ENCODE data around the genes MRPS16 and USP54.

DNA sequence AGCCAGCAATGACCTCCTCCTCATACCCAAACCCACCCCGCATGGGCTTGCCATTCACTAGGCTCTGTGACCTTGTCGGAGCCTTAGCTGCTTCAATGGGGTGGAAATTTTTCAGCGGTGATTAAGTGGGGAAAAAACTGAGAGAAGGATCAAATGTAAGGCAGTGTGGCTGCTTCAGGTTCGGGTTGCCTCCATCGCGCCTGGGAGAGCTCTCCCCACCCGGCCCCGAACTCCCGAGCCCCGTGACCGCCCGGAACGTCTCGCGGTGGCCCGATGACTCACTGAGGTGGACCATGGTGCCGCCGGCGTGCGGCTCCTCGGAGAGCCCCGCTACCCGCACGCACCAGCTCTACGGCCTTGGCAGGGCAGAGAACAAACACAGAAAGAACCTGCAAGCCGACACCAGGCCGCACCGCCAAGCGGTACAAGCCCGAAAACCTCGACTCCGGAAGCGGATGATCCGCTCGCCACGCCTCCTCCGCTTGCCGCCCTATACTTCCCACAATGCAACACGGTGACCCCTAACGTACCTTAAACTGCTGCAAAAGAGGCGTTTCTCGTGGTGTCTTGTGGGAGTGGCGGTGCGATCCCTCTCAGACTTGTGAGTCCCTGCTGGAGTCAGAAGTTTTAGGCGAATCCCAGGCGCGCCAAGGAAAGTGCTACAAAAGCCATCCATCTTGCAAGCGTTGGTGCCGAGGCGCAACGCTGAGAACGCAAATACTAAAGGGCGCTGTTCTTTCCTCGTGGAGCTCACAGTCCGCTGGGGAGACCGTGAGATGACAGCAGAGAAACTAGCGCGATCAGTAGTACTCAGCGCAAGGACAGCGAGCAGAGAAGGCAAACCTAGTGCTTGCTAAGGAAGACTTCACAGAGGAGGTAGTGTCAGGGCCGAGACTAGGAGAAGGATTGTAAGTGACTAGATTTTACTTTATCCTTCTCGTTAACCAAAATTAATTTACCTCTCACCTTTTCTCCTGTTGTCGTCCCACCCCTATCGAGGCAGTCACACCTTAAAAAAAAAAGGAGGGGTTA is at the start of gene MRPS16:
MRPS16 (minus strand) TSS at position 457 of the 1,032 bp plus-strand sequence.
- PRO-cap = unidirectional peak, minus-strand start at position 232 of the sequence; bidirectional peak, plus-strand start at position 596 of the sequence, minus-strand start at position 444 of the sequence

GRCh38 chr10:73591161-73591868 is at the start of gene USP54:
USP54 (minus strand) TSS chr10:73591342.
- PRO-cap = no peak

GRCh38 chr10:73671363-73672181 is 15.7 kb upstream of the SYNPO2L start:
- PRO-cap = no peak

- PRO-cap = no peak
These were observed 8.2 kb downstream of the ZSWIM8 start for GRCh38 chr10:73793489-73794111.

DNA sequence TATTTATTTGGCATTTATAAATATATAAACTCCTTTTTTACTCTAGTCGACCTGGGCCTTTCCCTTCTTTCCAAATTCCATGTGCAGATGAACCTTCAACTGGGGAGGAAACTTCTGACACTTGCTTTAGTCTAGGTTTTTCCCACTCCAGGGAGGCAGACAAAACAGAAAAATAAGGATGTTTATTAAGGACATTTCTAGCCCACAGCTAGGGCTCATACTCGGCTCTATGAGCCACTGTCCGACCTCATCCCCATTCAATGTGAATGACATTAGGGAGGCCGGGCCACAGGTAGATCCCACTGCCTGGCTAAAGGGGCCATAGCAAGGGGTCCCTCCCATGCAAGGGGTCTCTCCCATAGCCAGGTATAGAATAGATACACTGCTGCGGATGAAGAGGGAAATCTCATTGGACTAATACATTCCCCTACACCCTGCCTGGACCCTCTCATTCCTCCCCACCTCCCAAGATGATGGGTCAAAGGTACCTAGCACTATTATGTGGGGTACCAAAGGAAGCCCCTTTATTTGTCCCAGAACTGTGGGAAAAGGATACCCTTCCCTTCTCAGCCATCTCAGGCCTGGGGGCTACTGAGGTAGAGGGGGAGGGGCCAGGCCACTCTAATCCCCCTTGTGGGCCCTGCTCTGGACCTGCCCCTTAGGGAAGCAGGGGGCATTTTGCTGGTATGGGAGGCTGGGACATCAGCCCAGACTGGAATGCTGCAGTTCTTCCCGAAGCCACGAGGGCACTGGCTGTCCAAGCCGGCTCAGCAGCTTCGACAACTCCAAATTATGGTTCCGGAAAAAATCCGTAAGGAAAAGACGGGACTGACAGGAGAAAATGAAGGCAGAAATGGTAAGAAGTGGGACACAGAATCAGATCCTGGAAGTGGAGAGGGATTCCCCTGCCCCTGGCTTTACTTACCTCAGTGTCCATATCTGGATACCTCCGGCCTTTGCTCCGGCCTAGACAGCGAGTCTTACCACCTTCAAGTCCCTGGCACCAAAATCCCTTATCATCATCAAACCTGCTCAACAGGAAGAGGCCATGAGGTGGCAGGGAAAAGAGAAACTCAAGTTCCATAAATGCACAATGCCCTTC is 9.3 kb downstream of the NDST2 start:
- PRO-cap = no peak

GRCh38 chr10:73808676-73809358 is 2.6 kb downstream of the NDST2 start:
- PRO-cap = no peak

DNA sequence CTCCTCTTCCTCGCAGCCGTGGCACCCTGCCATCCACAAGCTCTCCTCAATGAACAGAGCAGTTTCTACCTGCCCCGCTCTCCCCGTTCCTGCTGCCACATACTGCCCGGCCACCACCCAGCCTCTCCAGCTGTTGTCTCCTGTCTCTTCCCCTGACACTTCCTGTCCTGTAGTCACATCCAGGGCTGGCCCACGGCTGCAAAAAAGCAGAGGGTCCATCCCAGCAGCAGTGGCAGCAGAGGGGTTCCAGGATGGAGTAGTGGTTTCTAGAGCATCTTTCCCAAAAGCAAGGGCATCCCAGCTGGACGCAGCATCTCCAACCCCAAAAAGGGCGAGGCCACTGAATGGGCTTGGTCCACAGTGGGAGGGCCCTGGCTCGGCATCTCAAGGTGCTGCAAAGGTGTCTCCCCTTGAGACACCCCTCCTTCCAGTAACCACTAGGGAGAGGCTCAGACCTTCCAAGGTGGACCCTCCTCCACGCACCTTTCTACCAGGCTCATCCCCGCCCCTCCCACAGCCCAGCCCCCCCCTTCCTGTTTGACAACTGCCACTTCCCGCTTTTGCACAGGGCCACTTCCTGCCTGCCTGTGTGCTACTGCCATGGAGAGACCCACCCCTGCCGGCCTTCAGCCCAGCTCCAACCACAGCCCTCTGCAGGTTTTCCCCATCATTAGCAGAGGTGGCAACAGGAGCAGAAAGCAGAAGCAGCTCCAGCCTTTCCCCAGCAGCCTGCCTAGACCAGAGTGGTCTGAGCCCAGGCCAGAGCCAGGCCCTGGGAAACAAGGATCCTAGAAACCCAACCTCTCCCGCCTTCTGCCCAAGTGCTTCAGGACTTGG is 8.8 kb downstream of the CAMK2G start:
- PRO-cap = no peak

GRCh38 chr10:73873354-73874095 is 830 bp downstream of the CAMK2G start:
- PRO-cap = no peak

GRCh38 chr10:73887123-73887681 is 12.8 kb upstream of the CAMK2G start:
- PRO-cap = no peak

DNA sequence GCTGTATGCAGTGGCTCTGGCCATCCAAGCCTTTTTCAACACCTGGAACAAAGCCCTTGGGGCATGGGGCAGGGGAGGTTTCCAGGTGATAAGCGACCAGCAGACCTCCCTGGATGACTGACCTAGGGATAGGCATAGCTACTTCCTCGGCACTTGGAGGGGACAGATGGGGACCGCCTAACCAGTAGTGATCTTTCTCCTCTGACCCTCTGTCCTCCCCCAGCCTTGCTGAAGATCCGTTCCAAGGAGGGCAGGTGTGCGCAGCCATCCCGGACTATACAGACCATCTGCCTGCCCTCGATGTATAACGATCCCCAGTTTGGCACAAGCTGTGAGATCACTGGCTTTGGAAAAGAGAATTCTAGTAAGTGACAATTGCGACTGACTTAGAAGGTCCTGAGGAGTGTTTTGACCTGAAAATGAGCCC is 3.6 kb downstream of the PLAU start:
- PRO-cap = no peak

DNA sequence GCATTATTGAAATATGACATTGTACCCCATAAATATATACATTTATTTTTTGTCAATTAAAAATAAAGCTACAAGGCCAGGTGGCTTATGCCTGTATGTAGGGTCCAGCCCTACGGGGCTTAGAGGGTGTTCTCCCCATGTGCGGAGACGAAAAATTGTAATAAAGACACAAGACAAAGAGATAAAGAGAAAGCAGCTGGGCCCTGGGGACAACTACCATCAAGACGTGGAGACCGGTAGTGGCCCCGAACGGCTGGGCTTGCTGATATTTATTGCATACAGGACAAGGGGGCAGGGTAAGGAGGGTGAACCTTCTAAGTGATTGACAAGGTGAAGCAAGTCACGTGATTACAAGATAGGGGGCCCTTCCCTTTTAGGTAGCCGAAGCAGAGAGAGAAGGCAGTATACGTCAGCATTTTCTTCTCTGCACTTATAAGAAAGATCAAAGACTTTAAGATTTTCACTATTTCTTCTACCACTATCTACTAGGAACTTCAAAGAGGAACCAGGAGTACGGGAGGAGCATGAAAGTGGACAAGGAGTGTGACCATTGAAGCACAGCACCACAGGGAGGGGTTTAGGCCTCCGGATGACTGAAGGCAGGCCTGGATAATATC is 19.8 kb downstream of the PLAU start:
- PRO-cap = no peak

GRCh38 chr10:73998449-73998827 is 522 bp downstream of the VCL start:
- PRO-cap = no peak

GRCh38 chr10:74175558-74176095 is 24.6 kb downstream of the ADK start:
- PRO-cap = no peak

DNA sequence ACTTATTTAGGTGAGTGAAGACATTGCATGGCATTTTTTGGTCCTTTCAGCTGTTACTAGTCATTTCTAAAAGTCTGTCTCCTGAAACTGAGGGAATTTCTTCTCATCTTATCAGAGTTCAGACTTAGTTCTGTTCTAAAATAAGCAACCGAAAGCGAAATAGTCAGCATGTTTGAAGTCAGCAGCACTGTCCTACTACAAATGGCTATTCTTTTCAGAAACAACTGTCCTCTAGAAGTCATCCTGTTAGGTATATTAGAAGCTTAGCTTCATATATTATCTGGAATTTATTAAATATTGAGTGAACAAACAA is 227.5 kb upstream of the KAT6B start:
- PRO-cap = no peak

- PRO-cap = no peak
These were observed 43.3 kb downstream of the KAT6B start for GRCh38 chr10:74869689-74870122.

DNA sequence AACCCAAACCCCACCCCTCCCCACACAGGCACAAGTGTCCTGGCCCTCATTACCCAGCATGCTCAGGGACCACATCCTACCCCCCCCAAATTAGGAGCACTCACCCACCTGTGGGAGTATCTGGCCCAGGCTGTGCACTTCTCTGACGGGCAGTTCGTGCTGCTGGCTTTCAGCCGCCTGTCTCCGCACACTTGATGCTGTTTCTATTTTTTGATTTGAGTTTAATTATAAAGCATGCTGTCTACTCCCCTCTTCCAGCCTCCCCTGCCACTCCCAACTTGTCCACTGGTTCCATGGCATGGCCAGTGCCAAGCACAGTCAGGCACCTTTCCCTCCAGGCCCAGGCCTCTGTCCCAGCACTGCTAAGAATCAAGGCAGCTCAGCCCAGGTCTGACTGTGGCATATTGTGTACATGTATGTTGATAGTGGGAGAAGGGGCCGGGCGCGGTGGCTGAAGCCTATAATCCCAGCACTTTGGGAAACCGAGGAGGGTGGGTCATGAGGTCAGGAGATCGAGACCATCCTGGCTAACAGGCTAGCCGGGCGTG is 2.5 kb upstream of the DUSP13 start:
- PRO-cap = no peak

DNA sequence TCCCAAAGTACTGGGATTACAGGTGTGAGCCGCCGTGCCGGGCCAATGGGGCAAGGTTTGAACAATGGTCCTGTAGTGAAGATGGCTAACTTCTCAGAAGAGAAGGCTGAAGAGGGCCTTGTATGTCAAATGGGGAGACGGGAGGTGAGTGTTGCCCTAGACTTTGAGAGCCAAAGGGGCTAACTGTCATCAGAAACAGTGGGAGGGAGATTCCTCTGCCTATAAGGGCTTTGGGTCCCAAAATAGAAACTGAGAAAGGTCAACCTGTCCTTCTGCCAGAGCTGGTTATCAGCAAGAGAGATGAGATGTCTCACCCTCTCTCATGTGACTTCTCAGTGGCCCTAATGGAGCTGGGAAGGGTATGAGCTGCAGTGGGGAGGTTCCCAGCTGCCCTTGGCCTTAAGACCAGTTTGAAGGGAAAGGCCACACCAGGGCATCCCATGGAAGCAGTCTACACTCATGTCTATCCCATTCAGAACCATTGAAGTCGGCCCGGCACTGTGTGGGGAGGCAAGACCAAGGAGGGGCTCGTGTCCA is 1.3 kb upstream of the SAMD8 start:
- PRO-cap = no peak

DNA sequence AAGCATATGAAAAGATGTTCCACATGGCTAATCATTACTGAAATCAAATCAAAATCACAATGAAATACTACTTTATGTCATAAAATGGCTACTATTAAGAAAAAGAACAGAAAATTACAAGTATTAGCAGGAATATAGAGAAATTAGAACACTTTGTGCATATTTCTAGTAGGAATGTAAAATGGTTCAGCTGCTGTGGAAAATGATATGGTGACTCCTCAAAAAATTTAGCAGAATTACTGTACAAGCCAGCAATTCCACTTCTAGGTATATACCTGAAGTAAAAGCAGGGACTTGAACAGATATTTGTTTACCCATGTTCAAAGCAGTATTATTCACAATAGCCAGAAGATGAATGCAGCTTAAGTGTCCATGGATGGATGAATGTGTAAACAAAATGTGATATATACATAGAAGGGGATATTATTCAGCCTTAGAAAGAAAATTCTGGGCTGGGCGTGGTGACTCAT is 25.4 kb downstream of the SAMD8 start:
- PRO-cap = no peak

DNA sequence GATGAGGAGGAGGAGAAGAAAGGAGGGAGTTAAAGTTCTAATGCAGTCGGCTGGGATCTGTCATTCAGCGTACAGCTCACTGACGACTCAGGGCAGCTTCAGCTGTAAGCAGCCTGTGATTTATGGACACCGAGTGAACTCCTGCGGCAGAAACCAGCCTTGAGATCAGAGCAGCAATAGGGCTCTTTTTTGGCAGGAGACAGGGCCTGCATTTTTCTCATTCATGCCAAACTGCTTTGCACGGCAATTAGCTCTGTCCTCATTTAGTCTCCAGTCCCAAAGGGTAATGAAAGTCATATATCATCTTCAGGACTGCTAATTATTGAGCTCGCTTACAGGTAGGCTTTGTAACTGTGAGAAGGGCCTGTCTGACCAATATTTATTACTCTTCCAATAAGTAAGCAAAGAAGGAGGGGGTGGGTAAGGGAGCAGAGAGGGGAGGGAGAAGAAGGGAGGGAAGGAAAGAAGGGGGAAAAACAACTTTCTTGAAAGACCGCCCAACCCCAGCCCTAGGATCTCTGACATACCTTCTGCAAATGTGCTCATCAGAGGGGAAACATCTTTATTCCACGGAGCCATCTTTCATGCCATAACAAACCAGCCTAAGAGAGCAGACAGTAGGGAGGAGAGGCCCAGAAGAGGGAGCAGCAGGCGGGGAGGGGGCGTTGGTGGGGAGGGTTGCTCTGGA is 48.1 kb upstream of the COMTD1 start:
- PRO-cap = no peak

- PRO-cap = no peak
These were observed 7.1 kb downstream of the ZNF503 start for GRCh38 chr10:75394251-75394990.

Data from aorta (tissue), 1 donor.